ENCODE measurements around a stretch of chrX.

DNA sequence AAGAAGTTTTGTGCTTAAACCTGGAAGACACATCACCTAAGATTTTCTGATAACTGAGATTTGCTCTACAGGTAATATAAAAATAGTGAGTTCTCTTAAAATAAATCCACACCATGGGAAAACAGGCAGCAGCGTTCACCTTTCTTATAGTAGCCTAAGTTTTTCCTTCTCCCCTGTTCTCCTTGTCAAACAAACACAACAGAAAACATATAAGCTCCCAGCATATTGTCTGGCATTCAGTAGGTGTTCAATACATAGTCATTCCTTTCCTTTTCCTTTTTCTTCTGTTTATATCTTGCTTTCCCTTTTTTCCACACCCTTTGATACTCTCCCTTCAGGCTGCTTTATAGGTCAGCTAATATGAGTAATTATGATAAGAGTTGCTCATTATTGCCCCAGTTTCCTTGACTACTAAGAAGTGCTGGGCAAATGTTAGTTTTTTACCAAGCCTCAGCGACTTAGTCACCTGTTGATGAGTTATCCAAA is 111.3 kb upstream of the RPS6KA3 start:
- RAMPAGE, long total RNA, result no peak
- RRBS, result no CpG with 5 or more reads among the region's 2 CpGs

DNA sequence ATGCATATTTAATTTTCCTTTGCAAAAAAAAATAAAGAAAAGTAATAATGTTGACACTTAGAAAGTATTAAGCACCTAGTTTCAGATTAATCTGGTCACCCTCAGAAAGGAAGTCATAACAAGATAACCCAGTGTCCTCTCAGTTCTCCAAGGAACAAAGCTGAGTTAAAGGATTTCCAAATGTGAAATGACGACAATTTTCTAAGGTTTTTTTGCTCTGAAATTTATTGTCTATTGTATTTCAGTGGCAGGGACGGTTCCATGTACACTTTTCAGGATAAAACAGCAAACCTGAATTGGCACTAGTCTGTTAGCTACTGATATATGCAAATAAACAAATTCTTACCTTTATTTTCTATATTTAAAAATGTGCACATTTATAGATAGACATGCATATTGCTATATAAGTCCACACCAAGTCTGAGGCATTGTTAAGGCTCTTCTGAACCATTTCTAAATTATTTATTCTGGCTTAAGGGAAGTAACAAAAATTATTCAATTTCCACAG is 196.2 kb upstream of the CNKSR2 start:
- RAMPAGE, long total RNA, result no peak
- RRBS, result no CpG with 5 or more reads among the region's 2 CpGs

DNA sequence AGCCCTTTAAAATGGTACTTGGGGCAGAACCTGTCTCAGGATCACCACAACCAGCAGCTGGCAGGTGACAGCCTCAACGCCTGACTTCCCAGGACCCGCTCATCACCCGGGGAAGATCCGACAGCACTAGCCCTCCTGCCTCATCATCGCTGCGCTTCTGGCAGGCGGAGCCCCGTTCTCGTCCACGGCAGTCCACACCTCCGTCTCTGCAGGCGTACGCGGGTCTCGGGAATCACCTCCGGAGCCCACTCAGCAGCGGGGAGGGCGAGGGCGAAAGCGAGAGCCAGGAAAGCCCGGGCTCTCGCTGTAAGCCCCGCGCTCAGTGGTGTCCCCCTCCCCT is 626 bp upstream of the CNKSR2 start:
- RAMPAGE, long total RNA, result no peak
- RRBS, result 4% methylated on average over 6 of the region's 24 CpGs

DNA sequence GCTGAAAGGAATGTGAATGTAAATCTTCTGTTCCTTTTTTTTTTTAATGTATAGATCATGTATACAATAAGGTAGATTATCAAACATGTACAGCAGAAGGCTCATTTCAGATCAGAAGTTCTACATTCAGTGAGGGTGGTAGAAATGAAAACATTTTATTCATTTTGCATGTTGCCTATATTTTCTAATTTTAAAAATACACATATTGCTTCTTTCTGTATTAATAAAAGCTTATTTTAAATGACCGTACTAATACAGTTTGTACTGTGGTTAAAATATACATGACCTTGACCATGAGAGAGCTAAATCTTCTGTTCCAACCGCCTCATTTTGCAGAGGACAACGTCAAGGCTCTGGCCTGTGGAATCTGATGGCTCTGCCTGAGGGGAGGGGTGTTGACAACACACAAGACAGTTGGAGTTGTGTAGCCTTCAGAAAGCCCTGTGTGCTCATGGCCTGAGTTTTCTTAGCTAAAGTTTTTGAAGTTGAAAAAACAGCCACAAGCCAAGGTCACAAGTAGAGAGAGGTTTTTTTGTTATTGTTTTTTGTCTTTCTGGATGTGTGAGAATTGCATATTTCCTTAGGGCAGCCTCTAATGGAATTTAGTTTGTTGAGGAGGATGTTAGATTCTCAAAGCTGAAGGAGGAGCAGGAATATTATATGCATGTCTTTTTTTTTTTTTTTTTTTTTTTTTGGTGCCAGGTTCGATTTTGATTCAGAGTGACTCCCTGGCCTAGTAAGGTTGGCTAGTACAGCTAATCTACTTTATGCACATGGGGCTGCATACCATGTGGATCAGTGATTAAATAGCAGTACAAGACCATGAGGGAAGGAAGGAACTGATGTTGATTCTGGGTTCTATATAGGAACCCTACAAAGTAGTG is 20.1 kb downstream of the SMS start:
- RAMPAGE, long total RNA, result no peak
- RRBS, result no CpG with 5 or more reads among the region's 4 CpGs

DNA sequence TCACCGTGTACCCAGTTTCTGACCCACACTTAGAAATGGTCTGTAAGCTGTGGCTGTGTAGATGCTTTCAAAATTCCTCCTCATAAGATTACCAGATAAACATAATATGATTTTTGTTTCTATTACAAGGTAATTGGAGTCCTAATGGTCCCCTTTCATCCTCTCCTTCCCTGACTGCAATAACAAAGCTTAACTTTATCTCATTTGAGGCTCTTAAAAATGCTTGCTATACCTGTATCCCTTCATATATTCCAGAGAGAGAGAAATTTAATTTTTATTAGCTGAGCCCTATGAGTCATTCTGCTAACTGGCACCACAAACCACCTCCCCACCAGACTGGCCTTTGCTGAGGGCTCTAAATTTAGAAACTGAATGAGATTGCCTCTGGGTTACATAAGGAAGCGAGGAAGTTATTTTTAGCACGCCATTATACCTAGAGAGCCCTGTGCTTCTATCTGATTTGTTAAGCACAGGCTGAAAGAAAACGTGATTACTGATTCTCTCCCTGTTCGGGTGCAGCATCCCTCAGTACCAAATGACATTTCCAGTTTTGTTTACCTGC is 27.4 kb downstream of the CBLL2 start:
- RAMPAGE, long total RNA, result no peak
- RRBS, result no CpG with 5 or more reads among the region's 5 CpGs

DNA sequence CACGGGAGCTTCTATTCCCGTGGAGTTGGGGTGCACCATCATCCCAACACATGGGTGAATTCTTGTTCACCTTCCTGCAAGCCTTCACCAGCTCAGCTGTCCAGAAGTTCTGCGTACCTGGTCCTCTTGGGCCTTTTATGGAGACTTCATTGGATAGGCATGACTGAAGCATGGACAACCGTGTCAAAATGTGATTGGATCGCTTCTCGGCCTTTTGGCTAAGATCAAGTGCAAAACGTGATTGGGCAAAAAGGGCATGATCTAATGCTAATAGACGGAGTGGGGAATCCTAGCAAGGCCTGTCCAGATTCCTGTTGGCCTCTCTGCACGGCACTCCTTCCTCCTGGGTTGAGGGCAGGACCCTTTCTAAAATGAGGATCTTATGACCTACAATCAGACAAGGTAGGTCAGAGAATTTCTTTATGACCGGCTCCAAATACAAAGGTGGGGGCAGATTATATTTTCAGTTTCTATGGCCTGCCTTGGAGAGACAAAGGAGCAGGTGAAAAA is 24.9 kb downstream of the PRDX4 start:
- RAMPAGE, long total RNA, result no peak
- RRBS, result no CpG with 5 or more reads among the region's 10 CpGs

GRCh38 chrX:23743344-23743730 is 261 bp upstream of the ACOT9 start:
- RAMPAGE, long total RNA, result no peak
- RRBS, result 1% methylated on average over 13 of the region's 24 CpGs

- RAMPAGE, long total RNA, result no peak
- RRBS, result no CpG with 5 or more reads among the region's 4 CpGs
Measured at GRCh38 chrX:23764381-23765154, 18.4 kb upstream of the SAT1 start.

DNA sequence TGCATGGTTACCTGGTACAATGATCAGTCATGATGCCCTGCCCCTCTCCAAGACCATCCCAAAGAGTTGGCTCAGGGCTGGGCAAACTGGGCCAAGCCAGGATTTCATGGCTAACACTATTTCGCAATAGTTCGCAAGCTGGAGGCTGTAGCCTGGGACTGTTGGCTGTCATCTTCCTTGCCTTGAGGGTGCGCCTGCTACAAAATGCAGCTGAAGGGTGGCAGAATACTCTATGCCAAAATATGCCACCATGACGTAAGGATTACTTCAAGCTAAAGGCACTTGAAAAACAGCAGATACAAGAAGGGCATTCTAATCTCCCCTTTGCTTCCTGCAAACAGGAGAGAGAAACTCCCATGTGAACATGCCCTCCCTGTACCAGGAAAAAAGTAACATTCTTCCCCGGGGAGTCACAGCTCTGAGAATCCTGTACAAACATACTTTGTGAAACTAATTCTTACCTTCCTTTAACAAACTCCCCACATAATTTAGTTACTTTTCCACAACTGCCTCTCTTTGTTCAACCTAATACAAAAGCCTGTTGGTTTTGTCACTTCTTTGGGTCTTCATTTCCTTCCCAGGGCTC is 21.1 kb downstream of the SAT1 start:
- RAMPAGE, long total RNA, result no peak
- RRBS, result no CpG with 5 or more reads among the region's 5 CpGs

DNA sequence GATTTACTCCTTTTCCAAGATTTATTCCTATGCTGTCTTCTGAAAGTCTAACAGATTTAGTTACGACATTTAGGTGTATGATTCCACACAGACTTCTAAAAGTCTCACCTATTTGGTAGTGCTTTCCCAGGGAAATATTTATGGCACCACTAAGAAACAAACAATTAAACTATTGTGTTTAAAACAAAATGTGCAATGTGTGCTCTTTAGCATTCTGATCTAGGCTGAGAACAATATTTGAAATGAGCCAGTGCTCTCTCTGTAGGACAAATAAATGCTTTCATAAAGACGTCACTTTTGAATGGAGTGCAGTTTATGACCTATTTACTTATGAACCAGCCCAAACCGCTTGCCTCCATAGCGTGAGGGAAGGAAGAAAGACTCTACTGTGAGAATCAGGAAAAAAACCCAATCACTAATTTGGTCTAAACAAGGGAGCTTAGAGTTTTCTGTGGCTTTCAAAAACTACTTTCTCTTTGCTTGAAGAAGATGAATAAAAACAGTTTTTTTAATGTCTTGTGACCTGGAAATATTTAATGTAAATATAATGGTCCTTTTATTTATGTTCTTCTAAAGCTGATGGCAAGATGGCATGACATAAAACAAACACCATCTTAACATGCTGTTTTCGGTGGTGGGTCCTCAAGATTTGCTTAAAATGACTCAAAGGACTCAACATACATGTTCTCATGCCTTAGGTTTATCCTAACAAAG is 39.5 kb downstream of the SAT1 start:
- RAMPAGE, long total RNA, result no peak
- RRBS, result no CpG with 5 or more reads among the region's 5 CpGs

- RAMPAGE, long total RNA, result no peak
- RRBS, result no CpG with 5 or more reads among the region's 1 CpG
Measured at GRCh38 chrX:23838851-23839223, 55.9 kb downstream of the SAT1 start.

GRCh38 chrX:23844733-23845203 is 61.8 kb downstream of the SAT1 start:
- RAMPAGE, long total RNA, result no peak
- RRBS, result no CpG with 5 or more reads among the region's 3 CpGs

- RAMPAGE, long total RNA, result no peak
- RRBS, result no CpG with 5 or more reads among the region's 12 CpGs
Measured at GRCh38 chrX:24242591-24243346, 71.1 kb downstream of the SUPT20HL2 start.

- RAMPAGE, long total RNA, result no peak
- RRBS, result no CpG with 5 or more reads among the region's 7 CpGs
Measured at GRCh38 chrX:24292335-24292941, 21.4 kb downstream of the SUPT20HL2 start.

GRCh38 chrX:24494634-24495351 is 29.7 kb downstream of the PDK3 start:
- RAMPAGE, long total RNA, result no peak
- RRBS, result no CpG with 5 or more reads among the region's 9 CpGs

GRCh38 chrX:24645837-24646476 is 1.2 kb downstream of the PCYT1B start:
- RAMPAGE, long total RNA, result no peak
- RRBS, result no CpG with 5 or more reads among the region's 13 CpGs

DNA sequence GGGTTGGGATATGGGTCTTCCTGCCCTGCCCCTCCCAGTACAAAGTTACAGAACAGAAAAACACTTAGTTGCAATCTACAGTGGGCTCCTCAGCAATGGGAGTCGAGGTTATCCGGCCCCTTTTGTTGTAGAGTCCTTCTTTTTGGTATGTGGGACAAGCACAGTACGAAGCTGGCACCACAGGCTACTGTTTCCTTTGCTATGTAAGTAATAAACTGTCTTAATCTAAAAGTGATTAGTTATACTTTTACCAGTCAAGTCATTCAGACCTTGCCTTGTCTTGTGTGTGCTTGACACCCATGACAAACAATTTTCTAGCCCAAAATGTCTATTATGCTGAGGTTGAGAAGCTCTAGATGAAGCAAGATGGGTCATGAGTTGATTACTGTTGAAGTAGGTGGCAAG is 15.5 kb upstream of the PCYT1B start:
- RAMPAGE, long total RNA, result no peak
- RRBS, result no CpG with 5 or more reads among the region's 3 CpGs

DNA sequence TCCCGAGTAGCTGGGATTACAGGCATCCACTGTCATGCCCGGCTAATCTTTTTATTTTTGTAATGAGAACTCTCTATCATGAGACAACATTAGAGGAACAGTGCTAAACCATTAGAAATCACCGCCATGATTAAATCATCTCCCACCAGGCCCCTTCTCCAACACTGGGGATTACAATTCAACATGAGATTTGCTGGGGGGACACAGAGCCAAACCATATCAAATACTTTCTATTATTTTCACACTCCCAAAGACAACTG is 336.4 kb upstream of the ARX start:
- RAMPAGE, long total RNA, result no peak
- RRBS, result no CpG with 5 or more reads among the region's 3 CpGs

DNA sequence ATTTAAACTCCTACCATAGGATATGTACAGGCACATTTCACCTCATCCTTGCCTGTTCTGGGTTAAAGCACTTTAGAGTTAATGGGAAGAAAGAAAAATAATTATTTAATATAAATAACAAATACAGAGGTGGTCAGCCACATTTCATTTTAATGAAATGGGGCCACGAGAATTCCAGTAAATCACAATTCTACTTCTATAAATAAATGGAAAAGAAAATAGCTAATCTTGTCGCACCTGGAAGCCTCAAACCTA is 176.8 kb downstream of the IL1RAPL1 start:
- RAMPAGE, long total RNA, result no peak
- RRBS, result no CpG with 5 or more reads among the region's 2 CpGs

DNA sequence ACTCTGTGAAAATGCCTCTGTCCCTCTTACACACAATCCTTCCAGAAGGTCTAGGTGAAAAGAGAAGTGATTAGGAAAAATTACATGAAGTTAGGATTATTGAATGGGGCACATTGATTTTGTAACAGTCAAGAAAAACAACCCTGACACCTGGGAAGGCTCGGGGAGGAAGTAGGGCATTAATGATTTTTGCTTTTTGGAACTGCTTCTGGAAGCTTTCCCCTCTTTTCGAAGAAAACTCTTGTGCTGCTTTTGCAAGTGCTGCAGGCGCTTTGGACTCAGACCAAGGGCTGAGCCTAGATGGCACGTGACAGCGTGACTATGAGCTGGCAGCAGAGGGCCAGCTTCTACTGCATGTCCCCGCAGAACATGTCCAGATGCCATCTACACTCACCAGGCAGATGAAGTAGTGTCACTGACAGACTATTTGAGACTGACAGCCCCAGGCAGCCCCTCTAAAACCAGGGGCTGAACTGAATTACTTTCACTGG is 6.3 kb downstream of the NR0B1 start:
- RAMPAGE, long total RNA, result no peak
- RRBS, result no CpG with 5 or more reads among the region's 6 CpGs